Brain (tissue), 1 donor: ENCODE measurements around the gene DNAJB8.

DNA sequence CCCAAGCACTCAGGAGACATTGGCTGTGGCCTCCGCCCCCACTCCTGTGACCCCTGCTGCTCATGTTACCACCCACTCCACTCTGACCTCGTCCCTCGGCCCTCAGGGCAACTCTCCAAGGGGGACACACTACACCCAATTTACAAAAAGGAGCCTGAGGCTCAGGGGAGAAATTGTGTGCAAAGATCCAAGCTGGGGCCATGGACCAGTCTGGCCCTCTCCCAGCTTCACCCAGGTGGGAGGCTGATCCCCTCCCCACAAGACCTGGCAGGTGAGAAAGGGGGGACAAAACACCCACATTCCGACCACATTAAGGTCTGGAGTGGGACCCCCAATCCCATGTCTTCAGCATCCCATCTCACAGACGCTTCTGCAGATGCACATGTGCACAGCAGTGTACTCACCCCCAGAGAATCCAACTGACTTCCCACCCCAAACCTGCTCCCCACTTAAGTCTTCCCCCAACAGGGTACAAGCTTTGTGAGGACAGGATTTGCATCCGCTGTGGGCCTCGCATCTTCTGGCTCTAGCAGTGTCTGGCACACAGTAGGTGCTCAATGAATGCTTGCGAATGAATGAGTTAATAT lies 16.3 kb downstream of the TPRA1 start:
- RRBS: no CpG with 5 or more reads among the region's 8 CpGs

DNA sequence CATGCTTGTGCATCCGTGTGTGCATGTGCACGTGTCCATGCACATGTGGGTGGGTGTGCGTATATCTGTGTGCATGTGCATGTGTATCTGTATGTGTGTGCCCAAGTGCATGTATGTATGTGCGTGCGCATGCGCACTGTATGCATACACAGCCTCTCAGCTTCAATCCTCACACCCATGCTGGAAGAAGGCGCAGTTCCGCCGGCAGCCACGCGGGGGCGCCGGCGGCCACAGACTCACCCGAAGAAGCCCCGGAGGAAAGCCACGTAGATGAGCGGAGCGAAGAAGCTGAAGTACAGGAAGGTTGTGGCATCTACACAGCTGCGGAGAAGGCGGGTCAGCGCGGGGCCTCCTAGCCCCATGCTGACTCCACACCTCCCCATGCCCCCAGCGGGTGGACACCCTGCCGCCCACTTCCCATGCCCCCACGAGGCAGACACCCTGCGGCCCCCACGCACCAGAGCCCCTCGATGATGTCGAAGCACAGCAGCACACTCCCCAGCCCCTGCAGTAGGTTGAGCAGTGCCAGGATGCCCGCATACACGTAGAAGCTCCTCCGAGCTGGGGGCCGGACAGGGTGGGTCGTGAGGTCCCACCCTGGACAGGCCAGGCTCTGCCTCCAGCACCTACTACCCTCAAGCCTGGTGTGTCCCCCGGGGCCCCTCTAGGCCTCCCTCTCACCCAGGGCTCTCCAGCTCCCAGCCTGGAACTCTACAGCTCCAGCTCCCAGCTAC lies 15.4 kb downstream of the TPRA1 start:
- RRBS: 56% methylated on average over 3 of the region's 36 CpGs

GRCh38 chr3:127706214-127706824 lies 33.6 kb downstream of the ABTB1 start:
- RRBS: no CpG with 5 or more reads among the region's 14 CpGs

DNA sequence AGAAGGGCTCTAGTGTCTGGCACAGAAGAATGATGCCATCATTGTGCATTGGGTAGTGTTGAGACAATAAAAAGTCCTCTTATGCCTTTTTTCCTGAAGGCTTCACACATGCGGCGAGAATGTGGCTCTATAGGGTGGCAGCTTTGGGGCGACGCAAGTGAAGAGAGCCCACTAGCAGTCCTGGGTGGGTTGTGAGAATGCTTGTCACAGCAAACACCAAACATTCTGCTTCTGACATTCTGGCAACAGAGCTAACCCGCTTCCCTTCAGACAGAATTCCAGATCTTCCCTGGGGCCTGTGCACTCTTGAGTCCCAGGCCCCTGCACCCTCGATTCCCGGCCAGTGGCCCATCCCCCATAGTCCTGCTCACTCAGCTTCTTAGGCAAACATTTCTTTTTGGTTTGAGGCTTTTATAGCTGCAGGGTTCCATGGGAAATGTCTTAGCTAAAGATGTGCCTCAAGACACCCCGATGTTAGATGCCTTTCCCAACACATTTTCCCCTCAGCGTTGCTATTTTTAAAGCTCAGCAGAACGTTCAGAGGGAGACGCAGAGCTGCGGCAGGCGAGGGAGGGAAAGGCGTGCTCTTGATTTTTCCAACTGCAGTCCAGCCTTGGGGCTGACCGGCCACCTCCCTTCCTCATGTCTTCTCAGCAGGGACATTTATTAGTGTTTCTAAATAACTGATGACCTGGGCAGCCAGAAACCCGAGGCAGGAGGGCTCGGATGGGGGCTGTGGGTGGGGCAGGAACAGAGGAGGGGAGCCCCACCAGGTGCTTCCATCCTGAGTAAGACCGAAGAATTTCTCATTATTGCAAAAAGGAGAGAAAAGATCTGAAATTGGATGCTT lies 35.2 kb downstream of the ABTB1 start:
- RRBS: no CpG with 5 or more reads among the region's 18 CpGs

DNA sequence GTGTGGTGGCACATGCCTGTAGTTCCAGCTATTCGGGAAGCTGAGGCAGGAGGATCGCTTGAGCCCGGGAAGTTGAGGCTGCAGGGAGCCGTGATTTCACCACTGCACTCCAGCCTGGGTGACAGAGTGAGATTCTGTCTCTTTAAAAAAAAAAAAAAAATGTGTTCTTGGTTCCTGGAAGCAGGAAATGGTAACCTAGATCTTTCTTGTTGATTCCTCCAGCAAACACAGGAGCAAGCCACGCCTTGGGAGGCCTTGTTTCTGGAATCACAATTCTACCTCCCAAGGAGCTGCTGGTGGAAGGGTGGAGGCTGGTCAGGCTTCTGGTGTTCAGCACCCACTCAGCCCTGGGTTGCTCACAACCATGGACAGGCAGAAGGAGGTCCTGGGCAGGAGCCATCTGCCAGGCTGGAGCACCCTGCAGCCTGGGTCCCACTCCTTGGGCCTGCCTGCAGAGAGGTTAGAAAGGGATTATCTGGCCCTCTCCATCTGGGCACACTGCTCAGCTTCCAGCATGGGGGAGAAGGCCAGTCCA lies 65.5 kb downstream of the ABTB1 start:
- RRBS: no CpG with 5 or more reads among the region's 5 CpGs

DNA sequence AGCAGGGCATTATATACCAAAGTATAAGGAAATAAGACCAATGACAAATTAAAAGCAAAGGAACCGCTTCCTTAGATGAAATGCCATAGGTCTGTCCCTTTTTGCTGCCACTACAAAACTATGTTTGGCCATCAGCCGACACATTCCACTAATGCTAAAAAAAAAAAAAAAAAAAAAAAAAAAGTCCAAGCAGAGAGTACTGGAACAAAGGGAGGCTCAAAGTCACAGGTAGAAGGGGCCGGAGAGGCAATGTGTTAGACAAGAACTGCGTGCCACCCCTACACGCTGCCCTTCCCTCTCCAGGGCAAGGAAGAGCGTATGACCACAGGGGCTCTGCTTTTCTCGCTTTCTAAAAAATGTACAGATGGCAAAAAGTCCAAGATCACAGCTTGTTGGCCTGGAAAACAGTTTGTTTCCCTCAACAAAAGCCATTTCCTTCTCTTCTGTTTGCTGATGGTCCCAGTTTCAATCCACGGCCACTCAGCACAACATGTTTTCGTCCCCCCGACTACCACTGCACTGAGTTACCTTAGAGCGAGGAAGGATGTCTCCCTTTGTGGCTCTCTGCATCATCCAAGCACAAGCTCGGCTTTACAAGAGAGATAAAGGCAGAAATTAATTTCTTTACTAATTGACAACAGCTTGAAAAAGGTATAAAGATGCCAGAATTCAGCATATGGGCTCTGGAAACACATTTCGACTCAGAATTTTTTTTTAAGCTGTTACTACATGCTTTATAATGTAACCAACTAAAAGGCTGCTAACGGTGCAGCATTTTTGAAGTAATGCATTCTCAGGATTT lies 70.9 kb downstream of the ABTB1 start:
- RRBS: no CpG with 5 or more reads among the region's 14 CpGs

- RRBS: no CpG with 5 or more reads among the region's 22 CpGs
Measured at GRCh38 chr3:127775425-127776540, 46.5 kb downstream of the MGLL start.

DNA sequence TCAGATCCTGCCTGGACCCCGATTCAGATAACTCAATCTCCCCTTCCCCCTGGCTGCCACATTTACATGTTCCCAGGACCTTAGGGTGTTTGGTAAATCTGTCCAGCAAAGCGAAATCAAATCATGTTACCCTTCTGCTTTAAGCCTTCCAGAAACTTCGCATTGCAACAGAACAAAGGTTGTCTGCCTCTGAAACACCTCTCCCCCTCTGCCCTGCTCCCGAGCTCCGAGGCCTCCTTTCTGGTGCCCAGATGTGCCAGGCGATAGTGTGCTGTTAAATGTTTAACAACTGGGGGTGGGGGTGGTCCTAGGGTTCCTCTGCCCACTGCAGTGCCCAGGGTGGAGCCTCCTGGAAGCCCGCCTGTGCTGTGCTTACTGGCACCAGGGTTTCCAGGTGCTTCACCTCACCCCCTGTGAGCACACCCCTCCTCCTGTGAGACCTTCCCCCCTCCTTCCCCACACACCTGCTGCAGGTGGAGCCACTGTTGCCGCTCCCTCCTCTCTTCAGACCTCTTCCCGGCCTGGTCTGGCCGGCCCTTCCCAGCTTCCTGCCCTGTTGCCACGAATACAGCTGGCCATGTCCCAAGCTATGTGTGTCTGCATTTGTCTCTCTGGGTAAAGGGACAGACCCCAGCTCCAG lies 37.4 kb downstream of the MGLL start:
- RRBS: no CpG with 5 or more reads among the region's 11 CpGs

DNA sequence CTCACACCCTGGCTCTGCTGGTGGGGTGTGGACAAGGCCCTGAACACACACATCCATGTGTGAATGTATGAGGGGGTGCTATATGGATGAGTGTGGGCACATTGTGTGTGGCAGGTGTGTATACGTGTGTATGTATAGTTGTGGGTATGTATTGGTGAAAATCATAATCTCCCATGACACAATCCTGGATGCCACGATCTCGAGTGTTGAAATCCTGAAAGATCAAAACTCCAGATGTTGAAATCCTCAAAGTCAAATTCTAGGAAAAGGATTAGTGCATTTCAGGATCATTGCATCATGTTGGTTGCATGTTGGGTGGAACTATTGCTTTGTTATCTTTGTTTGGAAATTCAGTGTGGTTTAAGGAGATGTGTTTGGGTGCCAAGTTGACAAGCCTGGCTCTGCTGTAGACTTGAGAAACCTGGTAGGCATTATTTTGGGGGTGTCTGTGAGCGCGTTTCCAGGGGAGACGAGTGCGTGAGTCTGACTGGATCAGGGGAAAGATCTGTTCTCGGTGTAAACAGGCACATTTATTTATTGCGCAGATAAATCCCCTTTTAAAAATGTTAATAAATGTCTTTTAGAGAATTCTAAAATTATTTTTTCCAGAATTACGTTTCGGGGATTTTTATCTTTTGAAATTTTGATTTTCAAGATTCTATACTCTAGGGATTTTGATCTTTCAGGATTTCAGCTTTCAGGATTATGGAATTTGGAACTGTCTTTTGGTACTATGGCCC lies 41.9 kb upstream of the SEC61A1 start:
- RRBS: no CpG with 5 or more reads among the region's 11 CpGs

DNA sequence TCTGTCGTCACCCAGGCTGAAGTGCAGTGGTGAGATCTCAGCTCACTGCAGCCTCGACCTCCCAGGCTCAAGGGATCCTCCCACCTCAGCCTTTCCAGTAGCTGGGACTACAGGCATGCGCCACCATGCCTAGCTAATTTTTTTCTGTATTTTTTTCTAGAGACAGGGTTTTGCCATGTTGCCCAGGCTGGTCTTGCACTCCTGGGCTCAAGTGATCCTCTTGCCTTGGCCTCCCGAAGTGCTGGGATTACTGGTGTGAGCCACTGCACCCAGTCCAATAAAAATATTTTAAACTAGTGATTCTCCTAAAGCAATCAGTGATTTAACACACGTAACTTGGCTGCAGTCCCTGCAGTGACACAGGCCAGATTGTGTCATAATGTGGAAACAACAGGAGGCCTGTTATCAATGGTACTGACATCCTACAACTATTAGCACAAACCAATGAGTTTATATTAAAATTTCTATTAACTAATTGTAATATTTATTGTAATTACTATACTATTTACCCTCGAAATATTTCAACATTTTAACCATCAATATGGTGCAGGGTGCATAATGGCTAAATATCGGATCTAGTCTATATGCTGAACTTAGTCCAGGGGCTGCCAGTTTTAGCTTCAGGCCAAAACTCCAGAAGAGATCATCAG lies 1.7 kb upstream of the SEC61A1 start:
- RRBS: no CpG with 5 or more reads among the region's 7 CpGs

DNA sequence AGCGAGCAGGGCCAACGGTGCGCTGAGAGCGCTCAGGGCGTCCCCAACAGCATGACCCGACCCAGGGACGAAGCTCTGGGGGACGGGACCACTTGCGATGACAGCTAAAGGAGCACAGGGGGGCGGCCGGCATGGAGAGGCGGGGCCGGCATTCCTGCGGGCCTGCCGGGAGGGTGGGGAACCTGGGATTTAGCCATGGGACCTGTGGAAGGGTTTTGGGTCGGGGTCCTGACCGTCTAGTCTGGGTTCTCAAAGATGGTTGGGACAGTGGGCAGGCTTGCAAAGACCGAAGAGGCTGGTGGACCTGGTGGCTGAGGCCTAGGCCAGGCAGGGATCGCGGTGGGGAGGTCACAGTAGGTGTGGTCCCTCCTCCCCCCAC lies 24.0 kb downstream of the SEC61A1 start:
- RRBS: no CpG with 5 or more reads among the region's 20 CpGs

DNA sequence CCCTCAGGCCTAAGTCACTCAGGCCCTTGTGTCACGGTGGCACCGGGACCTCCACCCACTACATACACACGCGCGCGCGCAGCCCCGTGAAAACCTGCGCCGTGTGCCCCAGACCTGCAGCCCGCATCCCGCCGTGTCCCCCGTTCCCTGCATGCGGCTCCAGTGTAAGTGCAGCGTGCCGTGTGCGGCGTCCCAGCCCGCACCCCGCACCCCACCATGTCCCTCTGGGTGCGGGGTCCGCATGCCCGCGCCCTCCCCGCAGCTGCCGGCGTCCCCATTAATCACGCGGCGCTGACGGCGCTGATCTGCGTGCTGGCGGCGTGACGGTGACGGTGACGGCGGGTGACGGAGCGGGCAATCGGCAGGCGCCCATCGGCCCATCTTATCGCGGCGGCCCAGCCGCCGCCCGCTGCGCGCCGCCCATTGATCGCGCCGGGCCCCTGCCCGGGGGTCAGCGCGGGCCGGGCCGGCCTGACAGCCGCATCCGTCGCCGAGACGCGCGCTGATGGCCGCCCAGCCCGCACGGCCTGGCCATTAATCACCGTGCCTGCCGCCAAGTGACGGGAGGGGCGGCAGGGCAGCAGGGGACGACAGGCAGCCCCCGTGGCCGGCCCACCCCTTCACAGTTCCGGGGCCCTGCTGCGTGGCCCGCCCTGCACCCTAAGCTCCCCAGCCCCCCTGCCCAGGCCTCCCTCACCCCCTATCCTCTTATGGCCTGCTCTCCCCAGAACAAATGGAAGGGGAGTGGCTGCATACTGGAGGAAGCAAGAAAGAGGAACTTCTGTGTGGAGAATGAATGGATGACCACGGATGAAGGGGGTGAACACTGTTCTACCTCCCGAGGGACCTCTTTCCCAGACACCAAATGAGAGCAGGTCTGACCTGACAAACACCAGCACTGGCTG lies 24.7 kb downstream of the SEC61A1 start:
- RRBS: 2% methylated on average over 11 of the region's 84 CpGs

- RRBS: no CpG with 5 or more reads among the region's 10 CpGs
Measured at GRCh38 chr3:128084100-128084896, 32.1 kb downstream of the SEC61A1 start.

DNA sequence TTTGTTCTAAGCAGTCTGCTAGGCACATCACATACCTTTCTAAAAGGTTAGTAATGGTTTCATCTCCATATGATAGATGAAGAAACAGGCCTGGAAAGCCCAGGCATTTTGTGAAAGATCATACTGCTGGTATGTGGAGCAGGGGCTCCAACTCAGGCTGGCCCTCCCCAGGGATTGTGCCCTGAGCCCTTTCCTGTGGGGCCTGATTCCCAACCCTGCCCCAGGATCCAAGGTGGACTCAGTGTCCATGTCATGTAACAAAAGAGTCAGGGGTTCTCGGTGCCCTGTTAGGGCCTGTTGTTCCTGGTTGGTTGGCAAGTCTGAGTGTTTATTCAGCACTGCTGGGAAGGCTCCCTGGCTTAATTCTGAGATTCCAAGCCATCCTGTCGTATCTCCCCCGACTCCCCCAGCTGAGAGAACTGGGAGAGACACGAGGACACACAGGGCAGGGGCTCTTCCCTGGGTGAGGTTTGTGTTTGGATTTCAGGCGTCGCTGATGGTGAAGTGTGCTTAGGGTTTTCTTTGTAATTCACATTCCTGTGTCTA lies 78.2 kb downstream of the EEFSEC start:
- RRBS: no CpG with 5 or more reads among the region's 6 CpGs

DNA sequence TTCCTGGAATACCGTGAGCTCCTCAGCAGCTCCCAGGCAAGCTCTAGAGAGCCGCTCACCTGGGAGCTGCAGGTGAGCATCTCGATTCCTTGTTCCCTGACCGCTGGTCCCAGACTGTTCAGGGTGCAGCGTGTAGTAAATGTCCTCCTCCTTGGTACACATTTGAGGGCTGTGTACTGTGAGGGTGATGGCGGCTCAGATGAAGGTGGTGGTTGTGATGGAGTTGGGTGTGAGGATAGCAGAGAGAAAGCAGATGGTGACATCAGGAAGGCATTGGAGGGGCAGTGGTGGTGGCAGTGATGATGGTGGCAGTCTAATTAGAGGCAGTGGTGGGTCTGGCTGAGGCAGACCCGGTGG lies at the start of gene DNAJB8:
DNAJB8 (minus strand) TSS at position 56 of the 357 bp plus-strand sequence.
- RRBS: no CpG with 5 or more reads among the region's 7 CpGs

DNA sequence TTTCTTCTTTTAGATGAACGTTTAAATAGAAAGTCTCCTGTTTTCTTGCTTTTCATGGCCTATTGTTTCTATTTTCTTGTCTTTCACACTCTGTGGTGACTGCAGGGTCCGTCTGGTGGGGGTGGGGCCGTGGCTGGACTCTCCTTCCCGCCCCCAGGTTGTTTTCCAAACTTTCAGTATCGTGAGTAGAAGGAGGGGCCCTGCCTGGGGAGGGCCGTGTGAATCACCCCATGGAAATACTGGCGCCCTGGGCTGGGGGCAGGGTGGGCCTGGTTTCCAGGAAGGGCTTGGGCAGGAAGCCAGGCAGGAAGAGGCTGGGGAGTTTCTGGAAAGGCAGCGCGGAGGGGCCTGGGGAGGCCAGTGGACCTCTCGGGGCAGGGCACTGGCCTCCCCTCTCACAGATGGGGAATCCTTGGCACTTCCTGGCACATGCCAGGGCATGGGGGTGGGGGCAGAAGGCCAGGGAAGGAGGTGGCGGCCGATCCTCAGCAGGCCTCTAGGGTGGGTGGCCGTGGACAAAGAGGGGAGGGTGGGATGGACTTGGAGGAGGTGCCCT lies 56.3 kb upstream of the GATA2 start:
- RRBS: no CpG with 5 or more reads among the region's 13 CpGs

DNA sequence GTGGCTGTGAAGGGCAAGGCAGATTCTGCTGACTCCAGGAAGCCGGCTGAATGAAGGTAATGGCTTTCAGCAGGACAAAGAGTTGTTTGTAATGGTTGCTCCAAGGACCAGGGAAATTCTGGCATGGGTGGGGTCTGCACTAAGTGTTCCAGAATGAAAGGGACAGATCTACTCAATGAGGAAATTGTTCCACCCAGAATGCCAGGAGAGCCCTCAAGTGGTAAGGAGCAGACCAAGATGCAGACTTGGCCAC lies 70.7 kb upstream of the ACAD9 start:
- RRBS: no CpG with 5 or more reads among the region's 1 CpG

DNA sequence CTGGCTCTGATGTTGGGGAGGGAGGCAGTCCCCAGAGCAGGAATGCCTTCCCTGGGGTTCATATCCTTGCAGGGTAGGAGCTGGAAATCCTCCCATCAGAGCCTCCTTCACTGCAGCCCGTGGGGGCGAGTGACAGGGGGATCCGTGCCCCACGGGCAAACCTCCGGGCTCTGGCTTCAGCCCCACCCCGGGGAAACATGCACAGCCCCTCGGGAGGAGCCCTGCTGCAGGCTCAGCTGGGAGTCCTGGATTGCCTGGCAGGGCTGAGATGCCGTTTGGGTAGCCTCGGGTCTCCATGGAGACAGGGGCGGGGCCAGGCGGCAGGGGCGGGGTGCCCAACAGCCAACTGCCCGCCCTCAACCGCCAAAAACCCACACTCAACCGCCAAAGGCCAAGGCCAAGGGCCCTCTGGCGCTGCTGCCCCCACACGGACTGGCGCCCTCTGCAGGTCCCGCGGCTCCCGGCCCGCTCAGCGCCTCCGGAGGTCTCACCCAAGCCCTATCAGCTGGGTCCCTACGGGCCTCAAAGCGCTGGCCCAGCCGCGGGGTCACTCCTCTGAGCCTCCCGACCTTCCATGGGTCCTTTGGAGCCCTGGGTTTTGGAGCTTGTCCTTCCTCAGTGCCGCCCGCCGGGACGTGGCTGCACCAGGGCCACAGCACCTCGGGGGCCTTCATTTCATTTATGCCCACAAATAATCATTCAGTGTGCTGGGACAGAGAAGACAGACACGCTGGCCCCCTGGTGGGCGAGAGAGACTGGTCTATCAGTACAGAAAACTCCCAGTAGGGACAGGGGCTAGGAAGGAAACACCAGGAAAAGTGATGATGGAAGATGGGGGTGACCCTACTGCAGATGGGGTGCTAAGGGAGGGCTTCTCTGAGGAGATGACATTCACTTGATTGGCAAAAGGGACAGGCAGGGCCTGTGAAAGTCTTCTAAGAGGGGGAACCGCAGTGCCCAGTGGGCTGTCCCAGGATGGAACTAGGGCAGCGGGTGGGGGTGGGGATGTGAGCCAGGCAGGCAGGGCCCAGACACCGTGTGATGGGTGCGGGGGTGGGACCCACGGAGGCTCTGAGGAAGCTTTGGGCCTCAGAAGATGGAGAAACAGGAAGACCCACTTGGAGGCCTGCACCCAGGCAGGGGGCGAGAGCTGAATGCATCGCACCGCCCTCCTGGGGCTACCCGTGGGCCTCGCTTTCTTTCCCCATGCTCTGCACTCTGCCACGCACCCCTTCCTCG lies 33.4 kb upstream of the ACAD9 start:
- RRBS: no CpG with 5 or more reads among the region's 48 CpGs

GRCh38 chr3:129068445-129069064 lies 8.0 kb downstream of the GP9 start:
- RRBS: no CpG with 5 or more reads among the region's 33 CpGs

- RRBS: no CpG with 5 or more reads among the region's 11 CpGs
Measured at GRCh38 chr3:129069485-129070086, 9.0 kb downstream of the GP9 start.